Choroid plexus epithelial cell (primary cell): ENCODE measurements around the gene GCNT1.

DNA sequence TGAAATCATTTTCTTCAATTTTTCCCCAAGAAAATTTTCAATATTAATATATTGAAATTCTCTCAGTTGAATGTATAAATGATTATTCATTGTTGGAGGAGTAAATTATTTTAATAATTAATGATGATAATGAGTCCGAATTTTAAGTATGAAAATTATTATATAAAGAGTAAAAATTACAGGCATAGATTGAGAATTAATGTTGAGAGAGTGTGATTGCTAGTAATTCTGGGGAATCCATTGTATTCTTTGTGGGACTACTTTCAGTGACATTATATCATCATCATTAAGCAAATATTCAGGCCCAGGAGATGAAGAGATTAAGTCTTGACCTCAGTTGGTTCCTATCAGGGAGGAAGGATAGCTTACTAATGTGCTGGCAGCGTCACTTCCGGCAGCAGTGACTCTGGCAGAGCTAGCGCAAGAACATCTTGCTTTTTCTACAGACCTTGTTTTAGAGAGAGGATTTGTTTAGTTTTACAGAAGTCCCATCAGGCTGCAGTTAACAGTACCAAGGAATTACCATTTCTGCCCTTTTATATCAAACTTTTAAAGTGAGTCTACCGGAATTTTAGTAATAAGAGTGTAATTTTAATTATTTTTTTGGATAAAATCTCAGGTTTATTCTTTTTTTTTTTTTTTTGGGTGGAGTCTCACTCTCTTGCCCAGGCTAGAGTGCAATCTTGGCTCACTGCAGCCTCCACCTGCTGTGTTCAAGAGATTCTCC lies 20.2 kb downstream of the OSTF1 start:
- RRBS, result no CpG with 5 or more reads among the region's 5 CpGs

- RRBS, result no CpG with 5 or more reads among the region's 1 CpG
These were observed 367.1 kb downstream of the OSTF1 start for GRCh38 chr9:75455366-75455825.

GRCh38 chr9:76257128-76257757 lies 137.0 kb downstream of the RFK start:
- RRBS, result no CpG with 5 or more reads among the region's 7 CpGs

DNA sequence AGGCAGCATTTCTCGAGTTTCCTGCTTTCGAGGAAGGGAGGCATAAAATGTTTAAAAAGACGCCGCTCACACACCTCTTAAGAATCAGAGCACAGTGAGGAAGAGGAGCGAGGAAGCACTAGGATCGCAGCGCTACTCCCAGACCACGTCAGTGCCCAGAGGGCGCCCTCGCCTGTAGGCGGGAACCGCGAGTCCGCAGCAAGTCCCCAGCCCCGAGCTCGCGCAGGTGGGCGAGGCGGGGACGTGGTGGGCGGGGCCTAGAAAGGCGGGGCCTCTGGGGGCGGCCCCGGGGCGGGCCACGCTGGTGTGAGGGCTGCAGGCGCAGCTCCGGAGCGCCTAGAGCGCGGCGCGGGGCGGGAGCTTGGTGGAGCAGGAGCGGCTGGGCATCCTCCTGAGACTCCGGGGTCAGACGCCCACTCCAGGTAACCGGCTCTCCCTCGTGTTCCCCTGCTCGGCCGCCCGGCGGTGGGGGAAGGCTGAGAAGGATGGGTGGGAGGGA lies at the start of gene GCNT1:
GCNT1 (plus strand) TSS at position 299 of the 499 bp plus-strand sequence.
- RRBS, result 2% methylated on average over 13 of the region's 43 CpGs

DNA sequence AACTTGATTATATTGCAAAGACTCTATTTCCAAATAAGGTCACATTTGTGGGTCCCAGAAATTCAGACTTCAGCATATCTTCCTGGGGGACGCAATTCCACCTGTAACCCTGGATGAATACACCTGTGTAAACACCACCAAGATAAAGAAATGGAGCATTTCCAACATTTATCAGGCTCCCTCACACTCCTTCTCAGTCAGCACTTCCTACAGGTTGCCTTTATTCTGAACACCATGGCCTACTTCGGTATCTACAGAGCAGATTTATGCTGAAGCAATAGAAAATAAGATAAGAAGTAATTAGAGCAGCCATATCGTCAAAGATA lies 127.1 kb downstream of the GCNT1 start:
- RRBS, result no CpG with 5 or more reads among the region's 3 CpGs

GRCh38 chr9:76677202-76678083 lies 218.5 kb downstream of the GCNT1 start:
- RRBS, result 8% methylated on average over 2 of the region's 18 CpGs

- RRBS, result no CpG with 5 or more reads among the region's 18 CpGs
These were observed 214.0 kb downstream of the PRUNE2 start for GRCh38 chr9:76691545-76692687.

DNA sequence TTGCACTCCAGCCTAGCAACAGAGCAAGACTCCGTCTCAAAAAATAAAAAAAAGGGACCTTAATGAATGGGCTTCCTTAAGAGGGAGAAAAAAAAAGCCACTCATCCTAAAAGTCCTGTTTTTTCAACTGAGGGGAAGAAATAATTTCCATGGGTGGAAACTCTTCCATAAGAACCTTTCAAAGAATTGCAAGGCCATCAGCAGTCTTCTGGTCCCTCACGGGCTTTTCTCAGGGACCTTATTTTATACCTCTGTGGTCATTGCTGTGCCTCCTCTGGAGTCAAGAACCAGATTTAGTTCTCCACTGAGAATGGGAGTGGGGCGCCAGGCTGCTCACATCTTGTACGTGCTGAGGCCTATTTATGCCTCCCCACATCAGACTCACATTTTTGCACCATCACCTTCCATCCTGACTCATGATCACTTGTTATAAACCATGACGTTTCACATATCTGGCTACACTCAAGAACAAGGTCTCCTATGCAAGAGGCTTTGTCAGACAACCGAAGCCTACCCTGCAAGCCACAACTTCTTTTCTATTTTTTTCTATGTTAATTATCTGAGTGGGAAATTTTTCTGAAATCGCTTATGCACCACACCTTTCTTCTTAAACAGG lies 10.8 kb downstream of the PRUNE2 start:
- RRBS, result no CpG with 5 or more reads among the region's 7 CpGs

DNA sequence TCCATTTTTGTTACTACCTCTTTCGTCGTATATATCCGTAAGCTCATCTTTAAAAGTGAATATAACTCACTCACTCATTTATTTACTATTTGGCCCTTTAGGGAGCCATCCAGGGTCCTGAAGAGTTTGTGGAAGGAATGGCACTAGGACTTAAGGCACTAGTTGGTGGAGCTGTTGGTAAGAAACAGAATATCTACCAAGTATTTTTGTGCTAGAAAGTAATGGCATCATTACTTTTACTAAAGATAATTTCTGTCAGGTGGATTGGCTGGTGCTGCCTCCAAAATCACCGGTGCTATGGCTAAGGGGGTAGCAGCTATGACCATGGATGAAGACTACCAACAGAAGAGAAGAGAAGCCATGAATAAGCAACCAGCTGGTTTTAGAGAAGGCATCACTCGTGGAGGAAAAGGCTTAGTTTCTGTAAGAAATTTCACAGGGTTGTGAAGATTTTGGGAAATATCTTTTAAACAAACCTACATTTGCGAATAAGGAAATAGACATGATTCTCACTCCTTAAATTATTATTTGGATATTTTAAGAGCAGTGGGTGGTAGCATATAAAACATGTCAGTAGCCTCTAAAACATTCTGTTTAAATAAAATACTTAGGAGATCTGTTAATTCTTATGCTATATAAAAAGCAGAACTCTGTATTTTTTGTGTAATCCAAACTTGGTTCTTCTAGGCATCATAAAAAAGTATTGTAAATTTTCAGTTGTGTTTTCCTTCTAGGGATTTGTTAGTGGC lies 193.0 kb downstream of the VPS13A start:
- RRBS, result no CpG with 5 or more reads among the region's 6 CpGs

DNA sequence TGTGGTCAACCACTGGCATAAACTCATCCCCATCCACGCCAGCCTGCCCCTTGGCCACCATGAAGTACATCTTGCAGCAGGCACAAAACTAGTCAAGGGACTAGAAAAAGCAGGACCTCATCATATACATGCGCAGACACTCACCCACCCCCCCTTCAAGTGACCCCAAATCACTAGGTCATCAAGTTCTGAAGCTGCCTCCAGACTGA lies 96.9 kb downstream of the GNA14 start:
- RRBS, result no CpG with 5 or more reads among the region's 2 CpGs

DNA sequence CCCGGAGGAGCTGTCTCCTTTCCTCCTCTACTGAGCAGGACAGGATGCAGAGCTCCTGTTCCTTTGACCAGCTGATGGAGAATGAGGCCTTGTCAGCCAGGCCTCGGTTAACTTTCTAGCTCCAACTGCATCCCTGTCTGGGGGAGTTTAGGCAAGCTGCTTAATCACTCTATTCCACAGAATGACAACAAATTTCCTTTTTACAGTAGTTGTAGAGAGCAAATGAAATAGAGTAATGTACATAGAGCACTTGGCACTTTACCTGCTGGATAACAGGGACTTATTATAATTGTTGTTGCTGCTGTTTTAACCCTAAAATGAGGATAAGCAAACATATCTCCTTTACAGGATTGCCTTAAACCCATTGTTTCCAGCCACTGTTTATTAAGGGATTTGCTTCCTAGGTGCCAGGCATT lies 155.4 kb downstream of the GNAQ start:
- RRBS, result no CpG with 5 or more reads among the region's 2 CpGs

DNA sequence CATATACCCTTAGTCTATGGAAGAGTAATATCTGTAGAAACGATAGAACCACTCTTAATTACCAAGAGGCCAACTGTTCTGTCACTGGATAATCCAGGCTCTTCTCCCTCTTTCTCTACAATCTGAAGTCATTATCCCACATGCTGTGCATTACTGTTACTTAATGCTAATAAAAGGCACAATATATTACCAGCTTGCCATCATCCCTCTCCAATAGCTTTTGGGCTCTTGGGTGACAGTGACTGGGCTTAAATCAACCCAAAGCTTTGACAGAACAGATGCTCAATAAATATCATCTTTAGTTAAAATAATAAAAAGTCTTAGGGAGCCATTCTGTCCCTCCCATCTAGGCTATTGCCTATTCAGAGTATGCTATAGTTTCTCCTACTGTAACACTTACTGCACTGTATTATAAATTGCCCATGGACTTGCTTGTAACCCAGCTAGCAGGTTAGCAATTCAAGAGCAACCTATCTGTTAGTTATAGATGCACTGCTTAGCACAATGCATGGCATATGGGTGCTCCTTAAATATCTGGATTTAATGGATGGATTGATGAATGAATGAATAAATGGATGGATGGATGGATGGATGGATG lies 133.5 kb downstream of the GNAQ start:
- RRBS, result no CpG with 5 or more reads among the region's 1 CpG

DNA sequence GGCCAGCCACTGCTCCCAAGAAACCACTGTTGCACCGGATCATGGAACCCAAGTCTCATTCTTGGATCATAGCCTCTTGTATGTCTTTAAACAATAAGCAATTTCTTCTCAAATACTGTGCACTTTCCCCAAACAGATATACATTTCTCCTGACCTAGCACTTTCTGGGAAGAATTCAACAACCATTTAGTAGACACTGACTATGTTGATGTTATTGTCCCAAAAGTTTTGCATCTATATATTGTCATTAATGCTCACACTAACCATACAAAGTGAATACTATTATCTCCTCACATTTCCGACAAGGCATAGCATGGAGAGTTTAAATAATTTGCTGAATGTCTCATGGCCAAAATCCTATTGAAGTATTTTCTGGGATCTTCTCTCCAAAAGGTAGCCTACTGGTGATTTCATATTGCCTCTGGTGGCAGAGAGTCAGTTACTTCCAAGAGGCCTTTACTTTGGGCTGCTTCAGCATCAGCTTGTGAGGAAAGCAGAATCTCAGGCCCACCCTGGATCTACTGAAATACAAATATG lies 123.2 kb downstream of the GNAQ start:
- RRBS, result no CpG with 5 or more reads among the region's 2 CpGs

GRCh38 chr9:77909295-77909725 lies 122.3 kb downstream of the GNAQ start:
- RRBS, result no CpG with 5 or more reads among the region's 5 CpGs

- RRBS, result no CpG with 5 or more reads among the region's 2 CpGs
These were observed 45.6 kb downstream of the GNAQ start for GRCh38 chr9:77985944-77986400.

- RRBS, result no CpG with 5 or more reads among the region's 2 CpGs
These were observed 5.9 kb downstream of the GNAQ start for GRCh38 chr9:78025712-78026121.

DNA sequence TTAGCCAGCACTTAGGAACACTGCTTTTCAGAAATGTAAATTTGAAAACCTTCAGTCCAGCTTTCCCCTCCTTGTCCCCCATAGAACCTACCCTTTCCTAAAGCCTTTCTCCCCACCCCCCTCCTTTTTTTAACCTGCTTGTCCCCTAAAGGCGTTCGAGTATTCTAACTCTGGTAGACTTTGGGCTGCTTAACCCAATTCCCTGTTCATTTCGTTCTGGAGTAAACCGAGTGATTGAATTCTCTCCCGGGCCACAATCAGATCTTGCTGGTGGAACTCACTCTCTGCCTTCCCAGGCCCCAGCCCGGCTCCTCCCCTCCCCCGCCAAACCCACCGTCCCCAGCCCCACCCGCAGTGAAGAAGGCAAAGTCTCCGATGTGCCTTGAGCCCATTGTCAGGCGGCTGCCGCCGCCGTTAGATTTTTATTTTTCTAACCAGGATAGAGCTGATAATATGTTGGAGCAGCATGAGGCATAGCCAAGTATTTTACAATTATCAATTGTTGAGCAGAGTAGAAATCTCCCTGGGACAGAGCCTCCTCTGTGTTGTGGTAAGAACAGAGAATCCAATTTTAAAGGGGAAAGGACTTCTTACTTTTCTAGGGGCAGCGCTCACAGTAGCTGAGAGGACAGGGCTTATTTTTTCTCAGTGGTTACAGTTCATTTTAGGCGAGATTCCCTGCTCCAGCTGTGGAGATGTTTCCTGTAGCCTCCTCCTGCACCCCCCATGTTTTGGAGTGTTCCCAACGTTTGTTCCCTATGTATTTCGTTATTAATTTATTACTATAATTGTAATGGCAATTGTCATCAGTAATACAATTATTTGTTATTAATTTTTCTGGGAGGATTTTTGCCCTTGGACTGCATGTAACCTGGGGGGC lies 1.2 kb downstream of the PSAT1 start:
- RRBS, result 3% methylated on average over 2 of the region's 18 CpGs

DNA sequence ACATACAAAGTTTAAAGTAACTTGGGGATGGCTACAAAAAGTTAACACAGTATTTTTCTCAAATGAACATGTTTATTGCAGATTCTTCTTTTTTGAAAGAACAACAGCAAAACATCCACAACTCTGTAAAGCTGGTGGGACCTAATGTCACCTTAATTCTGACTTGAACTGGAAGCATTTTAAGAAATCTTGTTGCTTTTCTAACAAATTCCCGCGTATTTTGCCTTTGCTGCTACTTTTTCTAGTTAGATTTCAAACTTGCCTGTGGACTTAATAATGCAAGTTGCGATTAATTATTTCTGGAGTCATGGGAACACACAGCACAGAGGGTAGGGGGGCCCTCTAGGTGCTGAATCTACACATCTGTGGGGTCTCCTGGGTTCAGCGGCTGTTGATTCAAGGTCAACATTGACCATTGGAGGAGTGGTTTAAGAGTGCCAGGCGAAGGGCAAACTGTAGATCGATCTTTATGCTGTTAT lies 32.2 kb downstream of the PSAT1 start:
- RRBS, result no CpG with 5 or more reads among the region's 6 CpGs

DNA sequence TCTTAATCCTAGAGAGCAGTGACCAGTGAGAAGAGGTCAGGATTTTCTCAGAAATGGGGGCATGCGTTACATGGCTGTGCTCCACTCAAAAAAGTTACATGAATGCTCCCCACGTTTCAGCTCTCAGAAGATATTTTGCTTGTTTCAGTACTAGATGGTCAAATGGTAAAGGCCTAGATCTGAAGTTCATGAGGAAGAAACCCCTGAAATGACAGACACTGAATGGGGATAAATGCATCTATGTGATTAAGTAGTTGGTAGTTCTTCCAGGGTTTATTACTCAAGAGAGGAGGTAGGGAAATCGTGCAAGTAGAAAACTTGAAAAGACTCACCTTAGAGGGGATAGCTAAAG lies 98.0 kb downstream of the TLE4 start:
- RRBS, result no CpG with 5 or more reads among the region's 3 CpGs

DNA sequence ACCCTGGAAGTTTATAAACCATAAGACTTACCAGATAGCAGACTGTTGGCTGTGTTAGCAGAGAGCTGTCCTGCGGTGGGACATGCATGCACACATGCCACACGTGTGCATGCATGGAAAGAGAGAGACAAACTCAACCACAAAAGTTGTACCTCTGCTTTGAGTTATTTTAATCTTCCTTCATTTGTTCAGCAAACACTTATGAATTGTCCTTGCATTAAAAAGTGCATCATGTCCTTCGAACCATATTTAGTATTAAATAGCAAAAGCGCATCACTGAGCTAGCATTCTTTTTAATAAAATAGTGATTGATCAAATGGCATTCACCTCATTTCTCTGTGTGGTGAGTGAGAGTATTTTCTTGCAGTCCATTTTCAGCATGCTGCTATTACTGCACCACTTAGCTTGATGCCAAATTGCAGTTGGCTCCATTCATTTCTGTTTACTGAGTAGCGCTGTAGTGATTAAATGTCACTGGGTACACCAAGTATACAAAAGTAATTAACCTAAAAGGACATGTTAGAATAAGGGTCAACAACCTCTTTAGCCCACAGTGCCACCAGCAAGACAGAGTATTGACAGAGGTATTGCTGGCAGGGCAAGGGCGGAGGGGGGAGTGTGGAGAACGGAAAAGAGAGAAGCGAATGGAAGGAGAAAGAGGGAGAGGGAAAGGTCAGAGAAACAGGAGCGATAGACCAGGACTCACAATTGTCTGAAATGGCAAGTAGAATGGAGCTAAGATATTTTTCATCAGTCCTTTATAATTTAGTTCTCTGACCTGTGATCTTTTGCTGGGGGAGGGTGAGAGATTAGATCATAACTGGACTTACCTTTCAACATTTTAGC lies 122.0 kb downstream of the TLE4 start:
- RRBS, result no CpG with 5 or more reads among the region's 9 CpGs